Thoracic aorta endothelial cell (primary cell): Measurements from ENCODE around the genes SP140L and GPR55.

GRCh38 chr2:228838703-228839261 is 432.3 kb downstream of the PID1 start:
- CAGE, long polyA plus RNA = no peak

DNA sequence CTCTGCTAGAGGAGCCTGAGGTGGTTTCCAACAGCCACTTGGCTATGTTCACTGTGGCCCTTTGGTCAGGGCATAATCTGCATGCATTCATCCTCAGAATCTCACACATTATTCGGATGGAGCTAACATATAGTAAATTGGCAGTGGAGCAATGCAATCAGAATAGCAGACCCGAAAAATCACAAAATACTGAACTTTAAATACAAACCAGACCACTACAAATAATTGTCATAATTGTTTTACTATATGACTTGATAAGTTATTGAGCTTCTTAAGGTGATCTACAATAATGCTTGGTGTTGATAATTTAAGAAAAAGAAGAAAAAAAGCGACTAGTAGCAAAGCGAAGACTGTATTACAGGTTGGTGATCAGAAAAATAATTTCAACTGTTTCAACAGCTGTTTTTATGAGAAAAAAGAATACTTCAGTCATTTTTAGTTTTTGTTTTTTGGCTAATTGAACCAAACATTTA is 253.8 kb downstream of the PID1 start:
- CAGE, long polyA plus RNA = no peak

GRCh38 chr2:229035331-229035944 is 235.6 kb downstream of the PID1 start:
- CAGE, long polyA plus RNA = no peak

GRCh38 chr2:229098609-229099358 is 172.3 kb downstream of the PID1 start:
- CAGE, long polyA plus RNA = no peak

DNA sequence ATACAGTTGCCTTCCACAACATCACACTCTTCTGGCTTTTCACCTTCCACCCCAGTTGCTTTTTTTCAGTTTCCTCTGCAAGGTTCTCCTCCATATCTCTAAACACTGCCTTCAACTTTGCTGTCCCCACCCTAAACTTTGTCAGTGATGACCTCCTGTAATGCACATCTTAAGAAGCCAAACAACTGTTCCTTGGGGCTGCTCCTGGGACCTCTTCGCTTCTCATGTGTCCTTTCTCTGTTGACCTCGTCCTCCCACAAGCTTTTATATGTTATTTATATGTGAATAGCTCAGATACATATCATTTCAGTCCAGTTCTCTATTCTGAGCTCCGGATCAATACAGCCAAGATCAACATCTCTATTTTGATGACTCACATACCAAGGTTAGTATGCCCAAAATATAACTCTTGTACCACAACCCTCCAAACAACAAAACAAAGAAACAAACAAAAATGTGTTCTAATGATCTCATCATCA is 154.3 kb downstream of the PID1 start:
- CAGE, long polyA plus RNA = no peak

- CAGE, long polyA plus RNA = no peak
These were observed 153.5 kb downstream of the PID1 start for GRCh38 chr2:229117267-229118256.

DNA sequence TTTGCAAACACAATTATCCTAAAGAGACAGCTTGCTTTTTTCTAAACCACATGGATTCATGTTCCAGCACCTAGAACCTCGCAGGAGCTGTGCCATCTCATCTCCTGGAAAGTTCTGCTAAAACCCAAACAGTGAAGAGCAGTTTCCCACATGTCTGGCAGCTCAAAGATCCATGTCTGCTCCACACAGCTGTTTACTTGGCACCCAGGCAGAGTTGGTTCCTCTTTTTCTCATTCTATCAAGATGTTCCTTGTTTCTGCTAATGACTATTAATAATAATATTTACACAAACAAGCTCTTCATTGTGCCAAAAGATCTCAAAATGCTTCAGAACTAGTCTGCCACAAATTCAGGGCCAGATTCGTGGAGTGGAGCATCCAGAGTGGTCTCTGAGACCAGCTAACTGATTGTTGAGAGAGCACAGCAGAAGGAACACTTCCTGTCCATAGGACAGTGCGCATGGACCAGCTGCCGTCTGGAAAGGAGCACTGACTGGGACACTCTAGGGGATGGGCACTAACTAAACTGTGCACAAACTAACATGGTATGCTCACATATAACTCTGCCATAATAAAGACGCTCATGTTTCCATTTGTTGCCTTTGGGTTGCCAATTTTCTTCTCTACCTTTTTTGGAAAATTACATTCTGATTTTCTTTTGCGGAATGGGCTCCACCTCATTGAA is 30.3 kb upstream of the PID1 start:
- CAGE, long polyA plus RNA = no peak

DNA sequence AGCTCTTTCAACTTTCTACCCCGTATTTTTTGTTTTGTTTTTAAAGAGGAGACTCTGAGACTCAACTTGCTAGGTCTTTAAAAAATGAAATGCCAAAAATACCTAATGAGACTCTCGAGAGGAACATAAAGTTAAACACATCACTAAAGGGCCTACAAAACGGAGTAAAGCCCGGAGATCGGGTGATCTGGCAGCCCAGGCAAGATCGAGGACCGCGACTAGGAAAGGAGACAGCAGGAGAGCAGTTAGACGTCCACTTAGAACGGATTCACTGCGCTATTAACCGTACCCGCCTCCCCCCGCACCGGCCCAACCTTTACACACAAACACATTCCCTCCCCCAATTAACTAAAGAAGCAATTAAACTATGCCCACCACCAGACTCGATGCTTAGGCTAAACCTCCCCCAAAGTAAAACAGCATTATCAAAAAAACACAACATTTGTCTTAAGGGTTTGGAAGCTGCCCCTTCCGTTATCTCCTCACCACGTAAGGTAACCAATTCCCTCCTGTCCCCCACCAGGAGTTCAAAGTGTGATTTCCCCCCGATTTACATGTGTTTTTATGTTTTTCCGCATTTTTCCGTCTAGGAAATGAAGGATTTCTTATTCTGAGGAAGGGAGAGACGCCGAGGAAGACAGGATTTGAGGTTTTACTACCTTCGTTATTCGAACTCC is 1.5 kb downstream of the TRIP12 start:
- CAGE, long polyA plus RNA = no peak

DNA sequence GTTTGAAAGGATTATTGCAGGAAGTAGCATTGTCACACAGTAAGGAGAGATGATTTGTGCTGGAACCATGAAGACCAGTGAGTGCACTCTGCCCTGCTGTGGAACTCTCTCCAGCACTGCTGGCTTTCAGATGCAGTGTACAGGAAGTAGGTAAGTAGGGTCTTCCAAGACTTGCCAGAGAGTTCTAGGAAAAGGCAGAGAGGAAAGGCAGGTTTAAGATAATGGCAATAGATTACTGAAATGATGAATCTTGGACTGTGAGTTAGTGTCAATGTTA is 11.2 kb downstream of the SP110 start:
- CAGE, long polyA plus RNA = no peak

DNA sequence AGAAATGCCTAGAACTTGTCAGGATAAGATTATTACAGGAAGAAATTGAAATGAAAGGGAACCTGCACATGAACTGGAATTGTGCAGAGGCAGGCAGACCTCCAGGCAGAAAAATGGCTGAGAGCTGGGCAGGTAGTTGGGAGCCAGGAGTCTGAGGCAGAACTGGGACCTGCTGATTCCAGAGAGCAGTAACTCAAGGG is 552 bp upstream of the SP110 start:
- CAGE, long polyA plus RNA = no peak

DNA sequence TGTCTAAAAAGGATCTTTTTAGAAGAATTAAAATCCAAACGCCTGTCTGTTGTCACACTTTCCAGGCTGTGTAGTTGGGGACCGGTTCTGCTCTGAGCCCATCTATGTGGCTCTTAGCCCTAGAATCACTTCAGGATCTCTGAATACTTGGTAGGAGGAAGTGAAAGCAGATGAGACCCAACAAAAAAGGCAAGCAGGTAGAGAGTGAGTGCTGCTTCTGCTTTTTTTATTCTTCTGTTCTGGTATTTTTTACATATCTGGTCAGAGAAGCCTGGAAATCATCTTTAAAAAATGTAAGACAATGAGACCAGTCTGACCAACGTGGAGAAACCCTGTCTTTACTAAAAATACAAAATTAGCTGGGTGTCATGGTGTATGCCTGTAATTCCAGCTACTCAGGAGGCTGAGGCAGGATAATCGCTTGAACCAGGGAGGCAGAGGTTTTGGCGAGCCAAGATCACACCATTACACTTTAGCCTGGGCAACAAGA is 767 bp downstream of the SP140 start:
- CAGE, long polyA plus RNA = no peak

DNA sequence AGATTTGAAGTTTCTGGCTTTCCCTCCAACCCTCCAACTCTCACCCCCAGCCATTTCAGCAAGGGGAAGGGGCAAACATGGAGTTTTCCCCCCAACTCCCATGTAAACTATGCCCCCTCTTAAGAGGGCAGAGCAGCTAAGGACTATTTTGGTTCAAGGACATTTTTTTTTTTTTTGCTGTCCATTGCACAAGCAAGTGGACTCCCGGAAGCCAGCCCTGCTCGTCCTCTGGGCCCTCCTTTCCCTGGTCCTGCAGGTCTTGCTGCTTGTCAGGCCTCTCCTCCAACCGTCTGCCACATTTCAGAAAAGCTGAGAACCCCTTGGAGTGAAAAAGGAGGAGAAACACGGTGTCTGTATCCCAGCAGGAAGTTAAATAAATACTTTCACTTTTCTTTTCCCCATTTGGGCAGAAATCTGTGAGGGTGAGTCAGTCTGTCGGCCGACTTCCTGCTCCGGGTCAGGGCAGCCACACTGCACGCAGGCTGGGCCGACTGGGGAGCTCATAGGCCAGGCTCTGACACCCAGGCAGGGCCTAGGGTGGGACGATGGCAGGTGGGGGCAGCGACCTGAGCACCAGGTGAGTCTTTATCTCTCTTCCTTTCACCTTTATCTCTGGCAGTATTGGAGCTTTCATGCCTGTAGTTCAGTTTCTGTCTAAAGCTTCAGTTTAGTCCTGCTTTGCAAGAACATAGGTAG is at the start of gene SP140L:
Gene SP140L, plus strand, starts transcription at position 469 of the 696 bp plus-strand sequence.
- CAGE, long polyA plus RNA = no peak

- CAGE, long polyA plus RNA = no peak
These were observed 23.7 kb downstream of the SP100 start for GRCh38 chr2:230439667-230440083.

GRCh38 chr2:230521553-230522223 is 105.7 kb downstream of the SP100 start:
- CAGE, long polyA plus RNA = no peak

DNA sequence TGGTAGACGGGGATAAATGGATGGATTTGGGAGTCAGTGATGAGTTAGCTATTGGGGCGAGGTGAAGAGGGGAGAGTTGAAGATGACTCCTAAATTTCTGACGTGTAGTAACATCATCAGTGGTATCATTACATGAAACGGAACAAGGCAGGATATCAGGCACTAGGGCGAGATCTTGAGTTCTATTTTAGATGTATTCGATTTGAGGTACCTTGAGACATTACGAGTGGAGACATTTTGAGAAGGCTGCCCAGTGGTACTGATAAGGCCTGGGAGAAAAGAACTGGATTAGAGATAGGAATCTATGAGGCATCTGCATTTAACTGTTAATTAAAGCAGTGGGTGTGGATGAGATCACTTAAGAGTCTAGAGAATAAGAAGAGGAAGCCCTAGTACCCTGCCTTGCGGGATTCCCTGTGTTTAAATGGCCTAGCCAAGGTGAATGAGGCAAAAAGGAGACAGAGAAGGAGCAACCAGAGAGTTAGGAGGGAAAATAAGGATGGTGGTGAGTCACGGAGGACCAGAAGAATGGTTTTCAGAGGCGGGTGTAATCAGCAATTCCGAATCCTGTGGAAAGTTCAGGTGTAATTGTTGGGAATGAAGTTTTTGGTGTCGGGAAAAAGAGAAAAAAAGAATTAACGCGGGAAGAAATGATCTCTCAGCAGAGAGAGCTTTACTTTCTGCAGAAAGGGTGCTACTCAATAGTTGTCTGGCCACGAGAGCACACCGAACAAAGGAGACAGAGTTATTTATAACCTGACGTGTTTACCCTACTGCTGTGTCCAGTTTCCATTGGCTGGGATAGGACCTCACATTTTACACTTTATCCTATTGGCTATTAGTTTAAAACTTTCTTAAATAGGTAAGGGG is 71.7 kb downstream of the CAB39 start:
- CAGE, long polyA plus RNA = no peak

DNA sequence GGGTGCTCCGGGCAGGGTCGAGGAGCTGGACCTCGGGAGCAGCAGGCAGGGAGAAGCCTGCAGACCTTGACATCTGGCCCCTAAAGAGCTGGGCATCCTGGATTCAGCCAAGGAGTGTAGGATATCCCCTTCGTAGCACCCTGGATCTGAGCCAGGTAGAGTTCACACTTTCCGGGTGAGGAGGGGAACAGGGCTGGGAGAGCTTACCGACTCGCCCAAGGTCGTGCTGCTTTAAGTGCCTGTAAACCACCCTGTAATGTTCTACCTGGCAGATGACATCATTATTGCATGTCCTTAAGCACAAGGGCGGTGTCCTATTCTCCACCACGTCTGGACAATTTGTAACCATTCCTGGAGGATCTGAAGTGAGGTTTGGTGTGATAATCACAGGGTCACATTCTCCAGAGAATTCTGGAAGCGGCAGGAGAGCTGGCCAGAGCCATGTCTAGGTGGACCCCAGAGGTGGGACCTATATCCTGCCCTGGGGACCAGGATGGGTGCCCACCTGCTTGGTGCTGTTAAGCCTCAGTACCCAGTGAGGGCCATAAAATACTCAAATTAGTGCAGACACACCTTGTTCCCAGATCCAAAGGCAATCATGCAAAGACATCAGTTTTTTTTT is 14.7 kb downstream of the ITM2C start:
- CAGE, long polyA plus RNA = no peak

- CAGE, long polyA plus RNA = no peak
These were observed at the start of gene GPR55 for GRCh38 chr2:230925109-230925557. Gene GPR55 (minus strand): TSS chr2:230925242.

DNA sequence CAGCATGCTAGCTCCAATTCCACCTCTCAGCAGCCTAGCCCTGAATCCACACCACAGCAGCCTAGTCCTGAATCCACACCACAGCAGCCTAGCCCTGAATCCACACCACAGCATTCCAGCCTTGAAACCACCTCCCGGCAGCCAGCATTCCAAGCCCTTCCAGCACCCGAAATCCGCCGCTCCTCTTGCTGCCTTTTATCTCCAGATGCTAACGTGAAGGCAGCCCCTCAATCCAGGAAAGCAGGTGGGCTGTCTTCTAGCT is 301 bp downstream of the SPATA3 start:
- CAGE, long polyA plus RNA = no peak

DNA sequence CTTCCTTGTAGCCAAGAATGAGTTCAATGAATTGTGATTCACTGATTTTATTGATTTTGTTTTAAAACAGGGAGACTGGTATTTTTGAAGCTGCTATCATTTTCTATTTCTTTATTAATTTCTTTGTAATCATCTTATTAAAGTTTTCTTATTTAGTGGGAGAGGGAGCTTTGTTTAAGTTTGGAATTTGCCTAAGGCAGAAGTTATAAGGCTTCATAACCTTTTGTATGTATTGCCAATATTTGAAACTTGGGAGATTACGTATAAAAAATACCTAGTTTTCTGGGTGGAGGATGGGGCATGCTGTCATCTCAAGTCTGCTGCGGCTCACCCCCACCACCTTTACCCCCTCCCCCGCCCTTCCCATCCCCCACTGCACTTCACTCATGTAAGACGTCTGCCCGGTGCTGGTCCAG is 7.9 kb upstream of the PSMD1 start:
- CAGE, long polyA plus RNA = no peak

DNA sequence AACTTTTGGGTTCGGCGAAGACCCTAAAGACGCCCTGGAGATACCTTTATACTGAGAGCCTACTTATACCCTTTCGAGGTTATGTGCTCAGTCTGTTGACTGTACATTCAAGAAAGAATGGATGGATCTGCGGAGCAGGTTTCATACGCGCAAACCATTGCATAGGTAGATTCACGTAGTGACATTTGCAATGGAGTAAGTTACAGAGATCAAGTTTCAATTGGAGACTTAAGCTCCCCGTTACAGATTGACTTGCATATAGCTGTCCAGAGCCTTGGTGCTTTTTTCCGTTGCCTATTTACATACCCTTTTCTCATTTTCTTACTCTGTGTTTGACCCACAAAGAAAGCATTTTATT is 904 bp downstream of the PSMD1 start:
- CAGE, long polyA plus RNA = no peak